ENCODE results near the gene ZNF18.

- CAGE, long polyA plus RNA: no peak
- RRBS: no CpG with 5 or more reads among the region's 4 CpGs
Observed at GRCh38 chr17:10802469-10802839, 1.4 kb downstream of the TMEM238L start.

DNA sequence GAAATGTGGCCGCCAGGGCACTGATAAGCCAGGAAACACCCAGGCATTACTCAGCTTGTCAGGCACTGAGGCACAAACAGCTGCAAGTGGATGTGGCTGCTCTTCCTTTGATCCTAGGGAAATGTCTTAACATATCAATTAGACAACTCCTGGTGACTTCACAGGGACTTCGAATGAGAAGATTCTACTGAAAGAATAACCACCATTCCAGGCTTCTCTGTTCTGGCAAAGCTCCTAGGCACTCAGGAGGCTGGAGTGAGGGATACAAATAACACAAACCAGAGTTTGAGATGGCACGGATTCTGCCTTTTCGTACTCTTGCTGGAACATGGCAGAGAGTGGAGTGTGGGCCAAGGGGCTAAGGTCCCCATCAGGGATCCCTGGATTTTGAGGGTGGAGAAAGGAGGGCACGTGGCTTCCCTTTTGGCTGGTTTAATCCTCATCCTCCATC is 66.7 kb upstream of the SHISA6 start:
- CAGE, long polyA plus RNA: no peak
- RRBS: no CpG with 5 or more reads among the region's 5 CpGs

DNA sequence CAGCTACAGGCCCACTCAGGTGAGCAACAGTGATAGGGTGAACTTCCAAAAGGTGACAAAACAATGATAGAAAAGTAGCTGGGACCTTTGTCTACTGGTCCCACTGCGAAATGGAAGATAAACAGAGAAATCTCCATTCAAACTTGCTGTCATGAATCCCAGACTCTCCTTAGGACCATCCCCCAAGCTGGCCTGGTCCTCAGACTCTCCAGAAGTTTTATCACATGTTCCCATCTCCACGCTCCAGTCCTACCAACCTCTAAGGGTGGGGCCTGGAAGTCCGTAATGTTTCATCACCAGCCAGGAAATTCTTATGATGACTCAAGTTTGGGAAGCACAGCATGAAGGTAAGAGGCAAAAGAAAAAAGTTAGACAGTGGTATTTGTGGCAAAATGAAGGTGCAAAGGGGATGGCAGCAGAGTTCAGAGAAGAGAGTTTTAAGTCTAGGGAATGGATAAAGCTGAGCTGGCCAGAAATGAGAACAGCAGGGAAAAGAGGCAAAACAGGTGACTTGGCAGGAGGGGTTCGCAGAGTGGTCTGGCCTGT is 52.7 kb downstream of the ZNF18 start:
- CAGE, long polyA plus RNA: no peak
- RRBS: no CpG with 5 or more reads among the region's 4 CpGs

GRCh38 chr17:11975024-11975549 is 22.2 kb downstream of the ZNF18 start:
- CAGE, long polyA plus RNA: no peak
- RRBS: no CpG with 5 or more reads among the region's 11 CpGs

GRCh38 chr17:11996696-11997766 is at the start of gene ZNF18:
Gene ZNF18, minus strand, starts transcription at chr17:11997475.
- CAGE, long polyA plus RNA: no peak
- RRBS: 1% methylated on average over 44 of the region's 82 CpGs

DNA sequence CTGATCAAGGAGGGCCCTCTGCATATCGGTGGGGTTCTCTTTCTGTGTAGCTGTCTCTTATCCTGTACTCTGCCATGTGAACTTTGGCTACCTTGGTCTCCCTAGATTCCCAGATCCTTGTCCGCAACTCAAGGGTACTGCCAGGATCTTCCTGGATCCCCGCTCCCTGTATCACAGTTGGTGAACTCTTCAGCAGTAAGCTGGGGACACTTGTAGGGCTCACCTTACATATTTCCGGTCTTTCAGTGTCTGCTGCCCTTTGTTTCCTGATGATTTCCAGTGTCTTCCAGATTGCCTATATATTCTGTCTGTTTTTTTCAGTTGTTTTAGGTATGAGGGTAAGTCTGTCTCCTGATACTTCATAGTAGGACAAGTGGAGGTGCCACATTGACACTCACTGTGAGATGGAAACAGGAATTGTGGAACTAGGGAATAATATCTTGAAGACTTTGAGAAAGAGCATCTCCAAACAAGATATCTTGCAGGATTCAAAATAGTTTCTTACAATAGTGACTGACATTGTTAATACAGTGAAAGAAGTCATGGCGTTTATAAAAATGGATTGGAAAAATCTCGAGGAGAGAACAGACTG is 54.1 kb downstream of the MAP2K4 start:
- CAGE, long polyA plus RNA: no peak
- RRBS: no CpG with 5 or more reads among the region's 6 CpGs

GRCh38 chr17:12081035-12081514 is 60.4 kb downstream of the MAP2K4 start:
- CAGE, long polyA plus RNA: no peak
- RRBS: no CpG with 5 or more reads among the region's 2 CpGs

DNA sequence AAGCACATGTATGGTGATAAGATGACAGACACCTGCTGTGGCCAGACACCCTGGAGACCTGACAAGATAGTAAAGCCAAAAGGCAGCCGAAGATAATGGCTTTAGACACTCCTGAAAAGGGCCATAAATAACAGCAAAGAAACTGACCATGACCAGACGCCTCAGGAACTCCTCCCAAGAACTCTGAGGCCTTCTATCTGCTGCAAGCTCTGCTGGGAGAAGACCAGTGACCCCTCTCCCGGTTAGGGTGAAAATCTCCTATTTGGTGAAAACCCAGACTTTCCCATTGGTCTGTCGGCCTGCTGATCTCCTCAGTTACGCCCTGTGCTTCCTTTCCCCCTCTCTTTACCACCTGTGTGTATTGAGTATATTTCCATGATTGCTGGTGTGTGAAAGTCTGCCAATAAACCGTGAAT is 226.7 kb upstream of the MYOCD start:
- CAGE, long polyA plus RNA: no peak
- RRBS: no CpG with 5 or more reads among the region's 6 CpGs

- CAGE, long polyA plus RNA: no peak
- RRBS: 78% methylated on average over 1 of the region's 5 CpGs
Observed at GRCh38 chr17:12619406-12619964, 46.2 kb upstream of the MYOCD start.

GRCh38 chr17:13776074-13776687 is 174.5 kb upstream of the HS3ST3A1 start:
- CAGE, long polyA plus RNA: no peak
- RRBS: no CpG with 5 or more reads among the region's 8 CpGs

DNA sequence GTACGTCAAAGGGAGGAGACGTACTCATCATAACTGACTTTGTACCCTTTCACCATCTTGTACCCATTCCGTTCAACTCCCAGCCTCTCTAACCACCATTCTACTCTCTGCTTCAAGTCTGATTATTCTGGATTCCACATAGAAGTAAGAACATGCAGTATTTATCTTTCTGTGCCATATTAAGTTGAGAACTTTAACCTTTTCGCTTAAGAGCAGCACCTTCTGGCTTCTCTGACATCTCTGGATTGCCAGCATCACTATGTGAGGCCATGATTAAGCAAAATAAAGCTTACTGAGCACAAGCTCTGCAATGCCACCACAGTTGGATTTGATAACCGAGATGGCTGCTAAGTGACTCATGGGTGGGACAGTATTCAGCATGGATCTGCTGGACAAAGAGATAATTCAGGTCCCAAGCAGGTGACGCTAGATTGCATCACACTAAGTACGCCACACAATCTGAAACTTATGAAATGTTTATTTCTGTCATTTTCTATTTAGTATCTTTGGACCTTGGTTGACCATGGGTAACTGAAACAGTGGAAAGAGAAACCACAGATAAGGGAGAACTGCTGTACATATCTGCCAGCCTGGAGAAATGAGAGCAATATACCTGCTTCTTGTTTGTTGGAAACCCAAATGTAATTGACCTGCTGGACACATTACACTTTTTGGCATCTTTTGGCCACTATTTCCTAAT is 27.5 kb downstream of the CDRT15 start:
- CAGE, long polyA plus RNA: no peak
- RRBS: no CpG with 5 or more reads among the region's 7 CpGs

GRCh38 chr17:14297109-14298085 is 3.5 kb upstream of the HS3ST3B1 start:
- CAGE, long polyA plus RNA: no peak
- RRBS: 1% methylated on average over 20 of the region's 72 CpGs

GRCh38 chr17:14302409-14303281 is 1.8 kb downstream of the HS3ST3B1 start:
- CAGE, long polyA plus RNA: no peak
- RRBS: 3% methylated on average over 49 of the region's 75 CpGs

GRCh38 chr17:14325263-14326142 is 24.6 kb downstream of the HS3ST3B1 start:
- CAGE, long polyA plus RNA: no peak
- RRBS: no CpG with 5 or more reads among the region's 12 CpGs

- CAGE, long polyA plus RNA: no peak
- RRBS: no CpG with 5 or more reads among the region's 2 CpGs
Observed at GRCh38 chr17:14374599-14375105, 73.8 kb downstream of the HS3ST3B1 start.

DNA sequence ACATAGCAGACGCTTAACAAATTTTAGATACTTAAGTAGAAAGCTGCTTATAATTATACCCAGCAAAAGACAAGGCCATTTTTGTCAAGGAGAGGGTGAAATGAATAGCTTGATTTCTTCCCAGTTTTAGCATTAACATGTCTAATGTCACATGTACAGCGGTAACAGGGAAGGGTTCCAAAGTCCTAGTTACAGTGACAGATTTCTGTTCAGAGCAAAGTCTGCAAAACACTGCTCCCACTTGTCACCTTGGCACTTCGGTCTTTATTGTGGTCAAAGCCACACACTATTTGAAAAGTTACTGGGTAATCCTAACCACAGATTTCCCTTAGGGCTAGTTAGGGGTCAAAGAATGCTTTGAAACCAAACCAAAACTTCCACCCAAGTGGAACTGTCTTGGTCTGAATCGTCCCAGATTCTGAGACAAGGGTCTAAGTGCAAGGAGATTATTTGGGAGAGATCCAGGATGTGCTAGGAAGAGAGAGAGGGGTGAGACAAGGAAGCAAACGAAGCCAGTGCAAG is 455.6 kb downstream of the HS3ST3B1 start:
- CAGE, long polyA plus RNA: no peak
- RRBS: no CpG with 5 or more reads among the region's 5 CpGs

GRCh38 chr17:15261126-15262270 is 3.6 kb downstream of the PMP22 start:
- CAGE, long polyA plus RNA: no peak
- RRBS: 1% methylated on average over 6 of the region's 46 CpGs

DNA sequence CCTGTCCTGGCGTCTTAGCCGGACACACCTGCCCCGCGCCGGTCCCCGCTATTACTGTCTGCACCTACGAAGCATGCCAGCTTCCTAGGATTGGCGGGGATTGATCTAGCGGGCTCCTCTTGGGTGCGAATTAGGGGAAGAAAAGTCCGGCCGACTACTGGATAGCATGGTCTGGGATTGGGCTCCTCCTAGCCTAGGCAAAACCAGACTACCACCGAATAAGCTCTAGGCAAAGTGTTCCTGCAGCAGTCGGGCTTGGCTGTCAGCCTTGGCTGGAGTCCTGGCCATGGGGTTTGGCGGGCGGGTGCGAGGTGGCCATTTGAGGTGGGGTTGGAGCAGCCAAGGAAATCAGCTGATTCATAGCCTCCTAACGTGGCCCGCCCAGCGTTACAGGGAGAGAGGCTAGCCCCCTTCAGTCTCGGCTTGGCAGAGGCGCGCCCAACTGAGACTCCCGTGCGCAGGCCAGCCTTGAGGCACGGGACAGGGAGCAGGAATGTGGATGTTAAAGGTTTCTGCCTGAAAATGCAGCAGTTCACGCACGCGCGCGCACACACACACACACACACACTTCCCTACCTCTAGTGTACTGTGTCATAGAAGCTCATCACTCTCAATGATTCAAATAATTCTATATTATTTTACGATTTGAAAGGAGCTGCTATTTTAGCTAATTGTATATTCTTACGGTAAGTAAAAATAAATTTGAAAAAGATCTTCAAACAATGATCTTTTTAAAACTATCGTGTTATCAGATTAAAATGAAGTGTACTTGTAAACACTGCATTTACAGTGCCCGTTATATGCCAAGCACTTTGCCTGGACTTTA is 1.9 kb downstream of the PMP22 start:
- CAGE, long polyA plus RNA: no peak
- RRBS: 2% methylated on average over 5 of the region's 35 CpGs

DNA sequence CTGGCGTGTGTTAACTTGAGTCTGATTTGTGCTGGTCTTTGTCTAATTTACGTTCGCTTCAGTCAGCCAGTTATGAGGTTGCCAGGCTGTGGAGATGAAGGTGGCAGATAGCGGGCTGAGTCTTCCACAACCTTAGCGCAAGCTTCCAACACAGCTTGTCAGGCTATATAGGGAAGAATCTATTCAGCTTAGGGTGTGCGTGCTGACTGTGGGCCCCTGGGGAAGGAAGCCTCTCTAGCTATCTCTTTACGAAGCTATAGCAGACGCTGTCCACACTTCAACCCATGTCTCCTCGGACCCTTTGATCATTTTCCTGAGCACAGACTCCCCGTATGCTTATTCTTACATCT is 9.8 kb upstream of the TEKT3 start:
- CAGE, long polyA plus RNA: no peak
- RRBS: no CpG with 5 or more reads among the region's 10 CpGs

DNA sequence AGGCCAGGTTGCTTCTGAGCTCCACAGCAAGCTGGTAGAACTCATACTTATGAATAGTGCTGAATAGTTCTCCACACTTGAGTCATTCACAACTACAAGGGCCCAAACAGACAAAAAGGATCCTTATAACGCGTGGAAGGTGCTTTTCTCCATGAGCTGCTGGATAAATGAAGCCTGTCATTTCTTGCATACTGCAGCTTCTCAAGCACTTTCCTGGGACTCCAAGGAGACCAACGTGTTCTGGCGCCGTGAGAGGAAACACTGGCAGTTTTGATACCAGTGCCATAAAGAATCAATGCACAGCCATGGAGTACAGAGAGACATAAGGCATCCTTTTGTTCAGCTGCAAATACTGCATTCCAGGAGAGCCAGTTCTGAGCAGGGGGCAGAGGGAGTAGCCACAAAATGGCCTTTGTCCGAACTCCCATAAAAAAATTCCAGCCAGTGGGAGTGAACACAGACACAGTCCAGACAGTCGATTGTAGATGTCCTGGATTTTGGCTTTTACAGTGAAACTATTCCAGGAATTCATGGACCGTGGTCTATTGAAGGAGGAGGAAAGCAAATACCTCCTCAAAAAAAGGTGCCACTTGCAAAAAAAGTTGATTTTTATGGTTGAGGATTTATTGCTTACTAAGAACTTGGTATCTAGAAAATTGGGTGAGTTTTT is 36.2 kb upstream of the TEKT3 start:
- CAGE, long polyA plus RNA: no peak
- RRBS: no CpG with 5 or more reads among the region's 8 CpGs